ENCODE results near the genes HOXB1, HOXB4 and HOXB6.

DNA sequence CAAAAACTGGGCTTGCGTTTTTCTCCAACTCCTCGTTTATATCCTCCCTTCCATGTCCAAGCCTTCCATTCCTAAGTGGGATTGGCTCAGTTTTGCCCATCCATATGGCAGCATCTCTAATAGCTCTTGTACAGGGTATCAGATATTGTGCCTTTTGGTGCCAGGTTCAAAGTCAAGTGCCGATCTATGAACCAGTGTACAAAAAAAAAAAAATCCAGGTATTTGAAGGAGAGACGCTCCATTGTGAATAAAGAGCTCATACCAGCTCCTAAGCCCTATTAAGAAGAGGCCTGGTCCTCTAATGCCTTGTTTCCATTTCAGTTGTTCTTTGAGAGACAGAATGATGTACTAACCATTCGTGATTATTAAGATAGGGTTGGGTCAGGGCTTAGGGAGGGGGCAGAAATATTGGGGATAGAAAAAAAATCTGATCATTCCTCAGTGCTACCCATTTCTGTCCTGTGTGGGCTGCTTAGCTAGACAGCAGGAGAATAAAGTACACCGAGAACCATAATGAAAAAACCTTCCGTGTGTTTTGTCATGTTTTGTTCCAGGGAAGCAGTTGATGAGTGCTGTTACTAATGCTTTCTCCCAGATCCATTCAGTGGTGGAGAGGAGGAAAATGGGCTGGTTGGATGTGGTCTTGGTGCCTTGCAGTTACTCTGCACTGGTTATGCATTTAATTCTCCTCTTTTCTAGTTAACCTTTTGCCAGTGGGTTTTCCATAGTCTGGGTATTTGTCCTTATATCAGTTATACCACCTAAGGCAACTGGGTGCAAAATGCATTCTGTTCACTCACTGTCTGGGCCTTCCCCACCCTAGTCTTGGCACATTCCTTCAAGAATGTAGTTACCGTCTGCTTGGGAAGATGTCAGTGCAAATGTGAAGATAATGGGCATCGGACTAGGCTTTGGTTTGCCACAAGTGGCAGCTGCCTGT is 9.5 kb upstream of the TBKBP1 start:
- PRO-cap: no peak
- RAMPAGE, long total RNA, 4 experiments: no peak in any of the 4 experiments

- PRO-cap: no peak
- RAMPAGE, long total RNA, 4 experiments: no peak in any of the 4 experiments
Observed at GRCh38 chr17:47699192-47699604, 5.2 kb downstream of the TBKBP1 start.

DNA sequence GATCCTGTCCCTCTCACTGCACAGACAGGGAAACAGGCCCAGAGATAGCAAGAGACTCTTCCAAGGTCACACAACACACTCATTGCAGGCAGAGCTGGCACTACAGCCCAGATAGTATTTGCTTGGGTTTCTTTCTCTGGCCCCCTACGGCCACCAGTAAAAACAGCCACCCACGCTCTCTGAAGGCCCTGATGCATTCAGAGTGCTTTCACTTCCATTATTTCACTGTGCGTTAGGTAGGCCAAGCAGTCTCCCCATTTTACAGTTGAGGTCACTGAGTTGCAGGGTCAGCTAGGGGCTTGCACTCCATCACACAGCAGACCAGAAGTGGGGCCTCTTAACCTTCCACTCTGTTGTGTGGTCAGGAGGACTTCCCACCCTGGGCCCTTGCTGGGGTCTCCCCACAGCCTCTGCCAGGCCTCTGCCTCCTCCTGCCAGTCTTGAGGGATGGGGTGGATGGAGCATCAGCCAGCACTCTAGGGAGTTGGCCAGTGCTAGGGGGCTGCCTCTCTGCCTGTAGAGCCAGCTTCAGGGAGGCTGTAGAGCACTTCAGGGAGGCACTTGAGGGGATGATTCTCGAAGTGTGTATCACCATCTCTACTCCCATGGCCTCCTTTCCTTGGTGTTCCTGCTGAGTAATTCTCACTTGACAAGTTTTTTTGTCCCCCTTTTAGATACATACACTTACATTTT is 2.6 kb downstream of the TBX21 start:
- PRO-cap: no peak
- RAMPAGE, long total RNA, 4 experiments: no peak in any of the 4 experiments

- PRO-cap: no peak
- RAMPAGE, long total RNA, 4 experiments: no peak in any of the 4 experiments
Observed at GRCh38 chr17:47945029-47946066, 4.0 kb downstream of the PNPO start.

GRCh38 chr17:48103170-48103414 is 1.8 kb upstream of the CBX1 start:
- PRO-cap: no peak
- RAMPAGE, long total RNA, 4 experiments: no peak in any of the 4 experiments

- PRO-cap: no peak
- RAMPAGE, long total RNA, 4 experiments: no peak in any of the 4 experiments
Observed at GRCh38 chr17:48121840-48122844, 14.6 kb downstream of the SNX11 start.

GRCh38 chr17:48244005-48244932 is 136.7 kb downstream of the SNX11 start:
- PRO-cap: no peak
- RAMPAGE, long total RNA, 4 experiments: no peak in any of the 4 experiments

- PRO-cap: no peak
- RAMPAGE, long total RNA, 4 experiments: no peak in any of the 4 experiments
Observed at GRCh38 chr17:48265552-48266271, 158.1 kb downstream of the SNX11 start.

GRCh38 chr17:48429065-48429546 is 908 bp downstream of the SKAP1 start:
- PRO-cap: no peak
- RAMPAGE, long total RNA, 4 experiments: no peak in any of the 4 experiments

GRCh38 chr17:48510969-48511548 is 19.8 kb downstream of the HOXB1 start:
- PRO-cap: no peak
- RAMPAGE, long total RNA, 4 experiments: no peak in any of the 4 experiments

- PRO-cap: no peak
- RAMPAGE, long total RNA, 4 experiments: no peak in any of the 4 experiments
Observed at GRCh38 chr17:48530714-48531313, at the start of gene HOXB1. Gene HOXB1, minus strand, starts transcription at chr17:48531011.

- PRO-cap: bidirectional peak, plus-strand start at chr17:48552286, minus-strand start at chr17:48552049; bidirectional peak, plus-strand start at chr17:48552656, minus-strand start at chr17:48552470
- RAMPAGE, long total RNA, 4 experiments: no peak in any of the 4 experiments
Observed at GRCh38 chr17:48551528-48552822, 7.1 kb upstream of the HOXB2 start.

- PRO-cap: no peak
- RAMPAGE, long total RNA, 4 experiments: no peak in any of the 4 experiments
Observed at GRCh38 chr17:48562268-48563000, 15.7 kb downstream of the HOXB4 start.

DNA sequence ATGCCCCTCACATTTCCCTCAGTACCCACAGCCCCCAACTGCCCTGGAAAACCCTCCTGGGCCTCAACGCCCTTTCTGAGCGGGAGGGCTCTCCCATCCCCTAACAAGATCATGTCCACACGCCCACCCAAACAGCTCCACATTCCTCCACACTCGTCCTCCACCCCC is 14.4 kb downstream of the HOXB4 start:
- PRO-cap: no peak
- RAMPAGE, long total RNA, 4 experiments: no peak in any of the 4 experiments

- PRO-cap: bidirectional peak, plus-strand start at chr17:48578479, minus-strand start at chr17:48578394
- RAMPAGE, long total RNA, 4 experiments: start-site peak on the minus strand in 2 of 4 experiments, at chr17:48578350-48578432 at its widest, 26 to 31 reads per replicate
Observed at GRCh38 chr17:48578055-48579169, at the start of gene HOXB4. Gene HOXB4, minus strand, starts transcription at chr17:48578350.

GRCh38 chr17:48594238-48594597 is 639 bp upstream of the HOXB5 start:
- PRO-cap: no peak
- RAMPAGE, long total RNA, 4 experiments: no peak in any of the 4 experiments

DNA sequence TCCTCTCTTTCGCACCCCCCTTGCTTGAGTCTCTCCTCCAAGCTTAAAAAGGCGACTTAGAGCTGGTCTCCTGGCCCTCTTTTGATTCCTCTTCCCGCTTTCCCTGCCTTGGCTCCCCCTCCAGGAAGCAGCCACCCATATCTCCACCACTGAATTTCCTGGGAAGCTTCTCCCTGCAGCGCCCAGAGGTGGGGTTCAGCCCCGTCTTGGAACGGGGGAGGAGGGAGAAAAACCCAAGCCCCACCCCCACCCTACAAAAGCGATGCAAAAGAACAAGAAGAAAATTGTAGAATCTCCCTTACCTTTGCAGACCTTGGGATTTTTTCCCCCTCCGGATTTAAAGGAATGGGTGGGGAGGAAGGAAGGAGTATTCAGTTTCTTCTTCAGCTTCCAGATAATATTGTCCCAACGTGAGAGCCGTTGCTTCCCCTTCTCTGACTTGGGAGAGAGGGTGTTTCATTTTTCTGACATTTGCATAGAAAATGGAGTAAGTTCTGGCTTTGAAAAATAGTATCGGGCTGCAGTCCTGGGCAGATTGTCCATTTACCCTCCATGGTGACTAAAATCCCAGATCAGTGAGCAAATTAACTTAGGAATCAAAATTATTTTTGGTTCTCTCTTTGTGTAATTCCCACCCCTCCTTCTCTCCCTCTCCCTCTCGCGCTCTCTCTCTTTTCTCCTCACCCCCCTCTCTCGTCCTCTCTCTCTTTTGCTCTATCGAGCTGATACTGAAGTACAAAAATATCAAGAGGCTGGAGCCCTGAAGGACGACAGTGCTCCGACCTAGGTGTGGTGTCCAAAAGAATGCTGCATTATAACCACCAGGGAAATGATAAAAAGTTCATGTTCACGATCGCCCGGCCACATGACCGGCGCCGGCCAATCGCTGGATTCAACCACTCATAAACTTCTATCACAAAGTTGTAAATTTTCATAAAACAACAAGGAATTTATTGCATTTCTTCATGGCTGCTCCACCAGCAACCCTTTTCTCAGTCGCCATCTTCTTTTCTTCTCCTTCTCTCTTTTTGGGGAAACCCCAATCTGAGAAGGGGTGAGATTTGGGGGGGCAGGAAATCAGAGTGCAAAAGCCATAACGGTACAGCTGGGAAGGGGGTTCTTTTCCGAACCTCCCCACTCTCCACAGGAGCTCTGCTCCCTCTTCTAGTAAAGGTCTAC is at the start of gene HOXB6:
Gene HOXB6 (minus strand): TSS at position 809 of the 1,179 bp plus-strand sequence.
- PRO-cap: no peak
- RAMPAGE, long total RNA, 4 experiments: no peak in any of the 4 experiments

DNA sequence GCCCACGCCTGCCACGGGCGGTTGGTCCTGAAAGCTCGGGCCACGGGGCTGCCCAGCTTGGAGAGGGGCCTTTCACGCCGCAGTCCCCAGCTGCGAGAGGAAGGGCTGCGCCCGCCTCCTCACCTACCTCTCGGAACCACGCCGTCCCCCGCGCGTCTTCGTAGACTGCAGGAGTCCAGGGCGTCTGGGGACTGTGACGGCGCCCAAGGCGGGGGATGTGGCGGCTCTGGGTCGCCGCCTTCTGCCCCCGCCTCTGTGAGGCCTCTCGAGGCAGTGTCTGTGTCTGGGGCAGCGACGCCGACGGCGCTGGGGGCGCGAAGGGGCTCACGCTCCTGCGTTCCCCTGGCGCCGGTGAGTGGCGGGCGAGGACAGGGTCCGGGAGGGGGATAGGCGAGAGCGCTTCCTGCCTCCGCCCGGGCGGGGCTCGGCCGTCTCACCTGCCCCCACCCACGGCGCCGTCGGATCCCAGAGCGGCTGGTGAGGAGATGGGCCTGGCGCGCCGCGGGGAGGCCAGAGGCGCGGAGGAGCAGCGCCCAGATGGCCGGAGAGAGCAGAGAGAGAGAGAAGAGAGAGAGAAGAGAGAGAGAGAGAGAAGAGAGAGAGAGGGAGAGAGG is 20.4 kb upstream of the HOXB9 start:
- PRO-cap: no peak
- RAMPAGE, long total RNA, 4 experiments: no peak in any of the 4 experiments

DNA sequence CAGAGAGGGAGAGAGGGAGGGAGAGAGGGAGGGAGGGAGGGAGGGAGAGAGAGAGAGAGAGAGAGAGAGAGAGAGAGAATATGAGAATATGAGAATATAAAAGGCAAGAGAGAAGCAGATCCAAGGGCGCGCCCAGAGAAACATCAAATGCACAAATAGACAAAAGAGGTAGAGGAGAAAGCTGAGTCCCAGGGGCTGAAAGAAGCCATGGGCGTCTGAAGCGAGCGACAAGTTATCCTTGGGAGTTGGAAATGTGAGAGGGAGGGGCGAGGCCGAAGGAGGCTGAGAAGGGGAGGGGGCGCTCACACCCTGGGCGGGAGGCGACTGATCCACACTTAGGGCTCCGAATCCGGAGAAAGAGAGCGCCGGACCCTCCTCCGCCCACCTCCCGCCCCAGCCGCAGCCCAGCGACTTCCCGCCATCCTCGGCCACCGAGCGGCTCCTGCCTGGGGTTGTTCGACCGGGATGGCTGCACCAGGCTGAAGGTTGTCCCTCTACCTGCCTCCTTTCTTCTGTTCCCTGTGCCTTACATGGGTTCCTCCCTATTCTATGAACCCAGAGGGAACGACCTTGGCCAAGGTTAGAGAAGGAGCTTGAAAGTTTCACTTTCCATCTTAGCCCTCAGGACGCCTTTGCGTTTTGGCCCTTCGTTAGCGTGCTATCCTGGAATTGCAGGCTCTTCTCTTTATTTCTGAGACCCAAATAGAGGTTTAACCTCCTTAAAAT is 21.1 kb upstream of the HOXB9 start:
- PRO-cap: no peak
- RAMPAGE, long total RNA, 4 experiments: no peak in any of the 4 experiments

DNA sequence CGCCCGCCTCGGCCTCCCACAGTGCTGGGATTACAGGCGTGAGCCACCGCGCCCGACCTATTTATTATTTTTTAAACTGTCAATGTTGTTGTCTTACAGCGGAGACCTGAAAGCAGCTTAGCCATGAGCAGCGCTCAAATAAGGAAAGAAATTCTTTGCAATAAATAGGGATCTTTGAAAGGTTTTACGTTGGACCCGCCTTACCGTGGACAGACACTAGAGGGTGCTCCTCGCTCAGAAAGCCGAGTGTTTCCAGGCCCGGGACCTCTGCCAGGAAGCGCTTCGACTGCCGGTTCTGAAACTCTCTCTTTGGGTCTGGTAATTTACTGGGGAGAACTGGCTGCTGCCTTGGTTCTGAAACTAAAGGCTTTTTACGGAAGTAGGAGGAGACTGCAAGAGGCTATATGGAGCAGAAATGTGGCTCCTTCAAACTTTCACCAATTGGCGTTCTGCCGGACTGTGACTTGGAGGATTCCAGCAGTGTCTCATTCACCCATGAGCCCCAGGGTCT is 45.5 kb upstream of the HOXB9 start:
- PRO-cap: no peak
- RAMPAGE, long total RNA, 4 experiments: no peak in any of the 4 experiments